SJCRH30 (cell line): ENCODE measurements around a stretch of chr17.

- RAMPAGE, long total RNA, result no peak
Measured at GRCh38 chr17:77321832-77322390, 40.6 kb downstream of the SEPTIN9 start.

- RAMPAGE, long total RNA, result no peak
Measured at GRCh38 chr17:77323515-77324139, 42.3 kb downstream of the SEPTIN9 start.

DNA sequence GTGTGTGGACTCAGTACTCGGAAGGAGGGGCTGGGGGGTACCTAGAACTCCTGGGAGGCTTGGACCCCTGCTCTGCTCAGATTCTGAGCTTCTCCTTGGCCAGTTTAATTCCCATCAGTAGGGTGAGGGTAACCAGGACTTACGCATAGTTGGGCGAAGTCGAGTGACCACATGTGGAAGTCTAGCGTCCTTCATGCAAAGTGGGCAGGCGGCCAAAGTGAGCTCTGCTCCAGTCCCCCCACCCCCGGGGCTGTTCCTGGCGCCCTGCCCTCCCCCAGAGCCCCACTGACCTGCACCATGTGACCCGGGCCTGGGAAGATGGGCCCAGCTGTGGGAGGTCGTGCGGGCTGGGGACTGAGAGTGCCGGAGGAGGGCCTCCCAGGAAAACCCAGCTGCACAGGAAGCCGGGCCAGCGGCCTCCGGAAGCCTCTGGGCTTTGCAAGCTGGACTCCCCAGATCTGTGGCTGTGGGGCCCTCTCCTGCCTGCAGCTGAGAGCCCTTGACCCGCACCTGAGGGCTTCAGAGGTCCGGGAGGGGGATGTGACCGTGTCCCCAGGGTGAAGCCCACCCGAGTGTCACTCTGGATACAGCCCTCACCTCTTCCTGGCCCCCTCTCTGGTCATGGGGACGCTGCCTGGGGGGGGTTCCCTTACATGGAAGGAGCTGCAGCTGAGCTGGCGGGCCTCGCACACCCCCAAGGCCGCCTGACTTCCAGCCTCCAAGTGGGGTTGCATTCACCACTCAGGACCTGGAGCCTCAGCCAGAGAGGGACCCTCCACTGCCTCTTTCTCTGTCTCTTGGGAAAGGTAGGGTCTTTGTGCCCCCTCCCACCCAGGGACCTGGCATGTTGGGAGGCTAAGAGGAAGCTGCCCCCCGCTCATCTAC, 143.8 kb downstream of the SEPTIN9 start:
- RAMPAGE, long total RNA, result no peak

- RAMPAGE, long total RNA, result no peak
Measured at GRCh38 chr17:77449600-77450296, 168.4 kb downstream of the SEPTIN9 start.

DNA sequence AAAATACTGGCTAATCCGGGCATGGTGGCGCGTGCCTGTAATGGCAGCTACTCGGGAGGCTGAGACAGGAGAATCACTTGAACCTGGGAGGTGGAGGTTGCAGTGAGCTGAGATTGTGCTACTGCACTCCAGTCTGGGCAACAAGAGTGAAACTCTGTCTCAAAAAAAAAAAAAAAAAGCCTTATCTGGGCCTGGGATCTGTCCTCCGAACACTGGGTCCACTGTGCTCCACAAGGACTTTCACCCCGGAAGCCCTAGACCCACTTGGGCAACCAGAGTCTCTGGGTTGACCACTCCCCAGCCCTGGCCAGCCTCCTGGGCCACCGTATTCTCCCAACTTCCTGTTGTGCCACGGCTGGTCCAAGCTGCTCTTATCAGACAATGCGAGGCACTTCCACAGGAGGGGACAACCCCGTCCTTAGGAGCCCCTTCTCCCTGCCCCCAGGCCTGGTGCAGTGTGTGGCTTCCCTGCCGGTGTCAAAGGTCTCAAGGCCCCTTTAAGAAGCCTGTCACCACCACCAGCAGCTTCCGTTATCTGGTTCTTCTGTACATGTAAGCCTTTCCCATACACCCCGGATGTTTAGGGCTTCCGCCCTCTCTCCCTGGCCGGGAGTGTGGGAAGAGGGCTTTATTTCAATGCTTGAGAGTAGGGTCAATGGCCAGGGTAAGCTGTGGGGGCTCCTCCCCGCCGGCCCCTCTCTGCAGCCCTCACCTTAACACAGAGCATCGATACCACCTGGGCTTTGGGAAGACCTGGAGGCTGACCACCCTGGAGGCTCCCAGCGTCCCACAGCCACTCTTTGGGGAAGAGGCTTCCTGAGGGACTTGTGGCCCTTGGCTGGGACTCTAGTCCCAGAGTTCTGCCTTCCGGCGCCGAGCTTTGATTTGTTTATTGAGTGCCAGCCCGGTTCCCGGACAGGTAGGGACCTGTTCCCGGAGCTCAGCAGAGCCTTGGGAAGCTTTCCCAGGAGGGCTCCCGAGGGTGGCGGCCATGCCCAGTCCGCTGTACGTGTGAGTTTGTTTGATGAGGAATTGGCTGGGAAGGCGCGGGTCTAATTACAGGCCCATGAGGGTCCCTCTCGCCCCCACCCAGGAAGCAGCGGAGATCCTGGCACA, 172.5 kb downstream of the SEPTIN9 start:
- RAMPAGE, long total RNA, result no peak

DNA sequence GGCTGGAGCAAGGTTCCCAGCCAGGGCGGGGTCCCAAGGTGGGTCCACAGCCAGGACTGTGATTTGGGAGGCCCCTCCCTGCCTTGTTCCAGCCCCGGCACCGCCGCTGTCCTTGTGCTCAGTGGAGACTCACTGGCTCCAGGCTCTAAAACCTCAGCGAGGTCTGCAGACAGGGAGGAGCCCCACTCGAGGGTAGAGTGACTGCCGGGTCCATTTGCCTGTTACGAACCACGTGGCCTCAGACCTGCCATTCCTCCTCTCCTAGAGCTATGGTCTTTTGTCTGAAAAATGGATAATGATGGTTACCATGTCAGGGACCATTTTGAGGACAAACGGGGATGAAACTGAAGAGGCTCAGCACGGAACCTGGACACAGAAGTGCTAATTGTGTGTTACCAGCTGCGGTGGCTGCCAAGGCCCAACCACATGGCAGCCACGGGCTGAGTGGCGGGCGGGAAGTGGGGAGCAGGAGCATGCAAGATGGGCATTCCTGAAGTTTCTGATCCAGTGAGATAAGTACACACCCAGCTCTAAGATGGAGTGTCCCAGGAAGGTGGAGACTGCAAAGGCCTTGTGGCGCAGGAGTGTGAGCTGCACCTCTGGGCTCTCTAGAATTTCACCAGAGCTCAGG, 177.1 kb downstream of the SEPTIN9 start:
- RAMPAGE, long total RNA, result no peak

DNA sequence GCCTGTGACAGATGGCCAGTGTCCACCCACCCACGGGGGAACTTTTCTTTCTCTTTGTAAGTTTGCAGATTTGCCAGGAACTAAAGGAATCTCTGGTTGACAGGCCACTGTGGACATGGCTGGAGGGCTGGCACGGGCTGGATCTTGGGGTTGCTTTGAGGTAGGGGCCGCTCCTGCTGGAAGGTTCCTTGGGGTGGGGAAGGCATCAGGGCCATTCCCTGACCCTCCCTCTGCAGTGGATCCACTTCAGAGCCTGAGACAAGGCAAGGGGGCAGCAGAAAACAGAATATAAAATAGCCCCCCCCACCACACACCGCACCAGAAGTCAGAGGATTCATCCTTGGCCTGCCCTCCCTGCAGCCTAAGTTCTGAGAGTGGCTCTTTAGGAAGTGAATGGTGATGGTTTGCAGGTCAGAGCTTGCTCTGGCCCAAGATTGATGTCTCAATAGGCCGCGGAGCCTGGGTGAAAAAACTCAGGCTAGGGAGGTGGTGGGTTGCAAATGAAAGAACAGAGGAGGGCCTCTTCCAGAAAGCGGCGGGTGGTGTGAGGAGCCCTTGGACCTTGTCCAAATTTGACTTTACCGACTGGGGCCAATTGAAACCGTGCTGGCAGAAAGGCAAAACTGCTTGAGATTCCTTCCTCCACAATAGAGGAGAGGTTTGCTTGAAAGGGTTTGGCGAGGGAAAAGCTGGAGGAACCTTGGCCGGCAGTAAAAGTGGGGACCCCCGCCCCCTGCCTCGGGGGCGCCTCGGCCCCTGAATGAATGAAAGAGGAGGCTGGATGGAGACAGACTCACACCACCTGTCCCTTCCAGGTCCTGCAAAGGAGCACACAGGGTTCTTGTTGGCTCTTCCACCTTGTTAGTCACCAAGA, 190.6 kb downstream of the SEPTIN9 start:
- RAMPAGE, long total RNA, result no peak

- RAMPAGE, long total RNA, result no peak
Measured at GRCh38 chr17:77601963-77602910, 320.9 kb downstream of the SEPTIN9 start.

DNA sequence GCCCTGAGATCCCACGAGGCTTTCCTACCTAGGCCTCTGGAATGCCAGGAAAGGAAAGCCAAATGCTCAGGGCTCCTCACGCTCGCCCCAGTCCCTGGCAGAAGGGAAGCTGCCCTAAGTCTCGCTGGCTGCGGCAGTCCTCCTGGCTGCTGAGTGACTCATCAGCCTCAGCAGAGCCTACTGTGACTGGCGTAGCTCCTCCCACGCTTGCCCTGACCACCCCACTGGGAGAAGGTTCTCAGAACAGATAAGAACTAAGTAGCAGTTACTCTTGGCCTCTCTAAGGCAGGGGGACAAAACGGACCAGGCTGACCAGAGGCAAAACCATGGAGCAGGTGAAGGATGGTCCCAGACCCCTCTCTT, 124.0 kb upstream of the TNRC6C start:
- RAMPAGE, long total RNA, result no peak

- RAMPAGE, long total RNA, result no peak
Measured at GRCh38 chr17:77863514-77864307, 94.8 kb upstream of the TNRC6C start.

GRCh38 chr17:77864626-77865184, 93.8 kb upstream of the TNRC6C start:
- RAMPAGE, long total RNA, result no peak

GRCh38 chr17:78125655-78126827, 2.5 kb downstream of the TMC6 start:
- RAMPAGE, long total RNA, result no peak

- RAMPAGE, long total RNA, result no peak
Measured at GRCh38 chr17:78172547-78173061, 4.2 kb downstream of the SYNGR2 start.

DNA sequence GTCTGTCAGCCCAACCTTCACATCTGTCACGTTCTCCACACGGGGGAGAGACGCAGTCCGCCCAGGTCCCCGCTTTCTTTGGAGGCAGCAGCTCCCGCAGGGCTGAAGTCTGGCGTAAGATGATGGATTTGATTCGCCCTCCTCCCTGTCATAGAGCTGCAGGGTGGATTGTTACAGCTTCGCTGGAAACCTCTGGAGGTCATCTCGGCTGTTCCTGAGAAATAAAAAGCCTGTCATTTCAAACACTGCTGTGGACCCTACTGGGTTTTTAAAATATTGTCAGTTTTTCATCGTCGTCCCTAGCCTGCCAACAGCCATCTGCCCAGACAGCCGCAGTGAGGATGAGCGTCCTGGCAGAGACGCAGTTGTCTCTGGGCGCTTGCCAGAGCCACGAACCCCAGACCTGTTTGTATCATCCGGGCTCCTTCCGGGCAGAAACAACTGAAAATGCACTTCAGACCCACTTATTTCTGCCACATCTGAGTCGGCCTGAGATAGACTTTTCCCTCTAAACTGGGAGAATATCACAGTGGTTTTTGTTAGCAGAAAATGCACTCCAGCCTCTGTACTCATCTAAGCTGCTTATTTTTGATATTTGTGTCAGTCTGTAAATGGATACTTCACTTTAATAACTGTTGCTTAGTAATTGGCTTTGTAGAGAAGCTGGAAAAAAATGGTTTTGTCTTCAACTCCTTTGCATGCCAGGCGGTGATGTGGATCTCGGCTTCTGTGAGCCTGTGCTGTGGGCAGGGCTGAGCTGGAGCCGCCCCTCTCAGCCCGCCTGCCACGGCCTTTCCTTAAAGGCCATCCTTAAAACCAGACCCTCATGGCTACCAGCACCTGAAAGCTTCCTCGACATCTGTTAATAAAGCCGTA, 6.7 kb upstream of the TMEM235 start:
- RAMPAGE, long total RNA, result no peak

DNA sequence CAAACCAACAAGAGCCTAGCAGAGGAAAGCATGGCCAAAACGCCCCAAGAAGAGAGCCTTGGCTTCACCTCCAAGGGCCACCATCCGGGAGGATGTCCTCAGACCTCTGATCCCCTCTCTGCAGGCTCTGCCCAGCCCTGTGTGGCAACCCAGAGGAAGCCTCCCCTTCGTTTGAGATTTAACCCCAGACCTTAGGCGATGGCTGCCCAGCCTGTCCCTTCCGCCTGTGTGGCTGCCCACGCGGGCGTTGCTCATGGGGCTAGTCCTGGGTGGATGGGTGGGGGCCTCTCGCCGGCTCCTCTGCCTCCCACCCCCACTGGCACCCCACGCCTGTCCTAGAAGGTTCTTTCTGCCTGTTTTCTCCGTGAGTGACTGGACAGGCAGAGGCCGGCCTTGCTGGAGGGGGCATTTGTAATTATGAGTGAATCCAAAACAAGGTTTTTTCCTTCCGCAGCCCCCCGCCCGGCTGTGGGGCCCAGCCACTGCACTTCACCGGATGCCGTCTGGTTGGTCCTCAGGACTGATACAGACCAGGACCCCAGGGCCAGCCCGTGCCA, 375 bp upstream of the TMEM235 start:
- RAMPAGE, long total RNA, result no peak

DNA sequence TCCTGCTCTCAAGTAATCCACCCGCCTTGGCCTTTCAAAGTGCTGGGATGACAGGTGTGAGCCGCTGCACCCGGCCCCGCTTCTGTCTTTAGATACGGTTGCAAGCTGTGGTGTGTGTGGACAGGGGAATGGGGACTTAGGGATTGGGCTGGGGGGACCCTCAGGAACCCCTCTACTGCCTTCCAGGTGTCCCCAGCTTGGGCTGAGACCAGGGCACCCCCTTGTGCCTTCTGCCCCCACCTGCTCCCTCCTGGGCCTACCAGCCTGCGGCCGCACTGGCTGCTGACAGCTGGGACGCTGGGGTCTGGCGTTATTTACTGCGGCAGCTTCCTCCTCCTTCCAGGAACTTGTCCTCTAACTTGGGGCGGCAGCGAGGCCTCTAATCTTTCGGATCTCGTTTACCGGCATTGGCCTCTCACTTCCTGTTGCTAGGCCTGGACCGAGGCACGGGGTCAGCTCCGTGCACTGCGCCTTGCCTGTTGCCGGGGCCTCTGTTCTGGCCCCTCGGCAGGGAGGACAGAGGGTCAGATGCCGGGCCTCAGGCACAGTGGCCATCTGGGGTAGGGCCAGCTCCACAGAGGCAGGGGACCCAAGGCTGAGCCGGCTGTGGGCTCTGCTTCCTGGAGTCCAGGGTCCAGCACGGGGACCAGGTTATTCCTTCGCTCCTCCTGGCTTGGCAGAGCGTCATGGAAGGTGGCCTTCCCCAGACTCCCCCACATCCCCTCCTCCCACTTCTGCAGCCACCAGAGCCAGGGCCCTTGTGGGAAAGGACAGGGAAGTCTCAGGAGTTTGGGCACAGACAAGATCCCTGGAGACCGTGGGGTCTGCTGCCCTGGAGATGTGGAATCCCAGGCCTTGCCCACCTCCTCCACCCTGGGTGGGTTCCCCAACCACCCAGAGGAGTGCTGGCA, 31.8 kb downstream of the TMEM235 start:
- RAMPAGE, long total RNA, result no peak

GRCh38 chr17:78315271-78316332, 44.3 kb downstream of the SOCS3 start:
- RAMPAGE, long total RNA, result no peak

DNA sequence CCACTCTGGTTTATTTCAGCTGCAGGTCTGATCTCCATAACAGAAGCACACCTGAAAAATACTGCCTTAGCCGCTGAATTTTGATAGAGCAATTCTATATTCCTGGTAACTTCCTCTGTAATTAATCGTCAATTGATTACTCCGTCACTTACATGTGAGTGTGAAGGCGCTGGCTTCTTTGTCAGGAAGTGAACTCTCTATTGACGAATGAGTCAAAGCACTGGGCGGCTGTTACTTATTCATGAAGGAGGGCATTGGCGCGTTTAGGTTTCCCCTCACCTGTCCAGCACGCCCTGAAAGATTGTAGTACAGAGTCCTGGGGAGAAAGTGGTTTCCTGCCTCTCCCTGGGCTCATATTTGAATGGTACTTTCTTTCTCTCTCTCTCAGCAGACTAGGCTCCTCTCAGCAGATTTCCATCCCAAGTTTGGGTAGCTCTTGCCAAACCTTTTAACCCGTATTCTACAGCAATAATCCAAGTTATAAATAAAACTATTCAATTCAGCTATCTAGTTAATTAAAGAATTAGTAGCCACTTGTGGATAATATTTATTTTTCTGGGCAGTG, 21.0 kb downstream of the SOCS3 start:
- RAMPAGE, long total RNA, result no peak

DNA sequence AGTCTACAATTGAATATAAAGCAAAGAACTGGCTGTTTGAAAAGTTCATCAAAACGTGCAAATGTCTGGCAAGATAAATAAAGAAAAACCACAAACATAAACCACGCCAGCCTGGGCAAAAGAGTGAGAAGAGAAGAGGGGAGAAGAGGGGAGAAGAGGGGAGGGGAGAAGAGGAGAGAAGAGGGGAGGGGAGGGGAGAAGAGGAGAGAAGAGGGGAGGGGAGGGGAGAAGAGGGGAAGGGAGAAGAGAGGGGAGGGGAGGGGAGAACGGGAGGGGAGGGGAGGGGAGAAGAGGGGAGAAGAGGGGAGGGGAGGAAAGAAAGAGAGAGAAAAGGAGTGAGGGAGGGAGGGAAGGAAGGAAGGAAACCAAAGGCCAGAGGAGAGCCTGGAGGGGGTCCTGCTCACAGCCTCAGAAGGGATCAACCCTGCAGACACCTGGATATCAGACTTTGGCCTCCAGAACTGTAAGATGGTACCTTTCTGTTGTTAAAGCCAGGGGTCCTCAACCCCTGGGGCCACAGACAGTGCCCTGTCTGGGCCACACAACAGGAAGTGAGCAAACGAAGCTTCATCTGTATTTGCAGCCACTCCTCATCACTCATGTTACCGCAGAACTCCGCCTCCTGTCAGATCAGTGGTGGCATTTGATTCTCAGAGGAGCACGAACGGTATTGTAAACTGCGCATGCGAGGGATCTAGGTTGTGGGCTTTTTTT, 54.5 kb upstream of the DNAH17 start:
- RAMPAGE, long total RNA, result no peak

DNA sequence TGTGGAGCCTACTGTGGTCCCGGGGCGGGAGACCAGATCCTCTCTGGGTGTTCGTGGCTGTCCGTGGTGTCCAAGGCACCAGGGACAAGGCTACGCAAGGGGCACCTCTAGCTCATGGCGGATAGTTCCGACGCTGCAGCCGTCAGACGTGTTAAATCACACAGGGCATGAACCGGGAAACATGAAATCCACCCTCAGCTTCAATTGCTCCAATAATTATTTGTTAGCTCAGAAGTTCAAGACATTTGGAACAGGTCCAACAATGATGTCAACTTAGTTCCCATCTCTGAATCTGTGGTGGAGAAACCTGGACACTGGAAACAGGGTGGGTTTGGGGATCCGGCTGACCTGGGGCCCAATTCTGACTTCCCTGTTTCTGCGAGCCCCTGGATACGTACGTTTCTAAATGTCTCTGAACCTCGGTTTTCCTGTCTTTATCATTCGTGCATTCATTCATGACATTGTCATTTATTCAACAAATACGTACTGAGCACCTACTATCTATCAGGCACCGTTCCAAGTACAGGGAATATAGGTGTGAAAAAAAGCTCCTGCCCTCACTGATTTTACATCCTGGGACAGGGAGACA, 88.0 kb upstream of the DNAH17 start:
- RAMPAGE, long total RNA, result no peak